Testis (tissue), 5 donors: ENCODE data around the genes NAGPA and TMEM186.

DNA sequence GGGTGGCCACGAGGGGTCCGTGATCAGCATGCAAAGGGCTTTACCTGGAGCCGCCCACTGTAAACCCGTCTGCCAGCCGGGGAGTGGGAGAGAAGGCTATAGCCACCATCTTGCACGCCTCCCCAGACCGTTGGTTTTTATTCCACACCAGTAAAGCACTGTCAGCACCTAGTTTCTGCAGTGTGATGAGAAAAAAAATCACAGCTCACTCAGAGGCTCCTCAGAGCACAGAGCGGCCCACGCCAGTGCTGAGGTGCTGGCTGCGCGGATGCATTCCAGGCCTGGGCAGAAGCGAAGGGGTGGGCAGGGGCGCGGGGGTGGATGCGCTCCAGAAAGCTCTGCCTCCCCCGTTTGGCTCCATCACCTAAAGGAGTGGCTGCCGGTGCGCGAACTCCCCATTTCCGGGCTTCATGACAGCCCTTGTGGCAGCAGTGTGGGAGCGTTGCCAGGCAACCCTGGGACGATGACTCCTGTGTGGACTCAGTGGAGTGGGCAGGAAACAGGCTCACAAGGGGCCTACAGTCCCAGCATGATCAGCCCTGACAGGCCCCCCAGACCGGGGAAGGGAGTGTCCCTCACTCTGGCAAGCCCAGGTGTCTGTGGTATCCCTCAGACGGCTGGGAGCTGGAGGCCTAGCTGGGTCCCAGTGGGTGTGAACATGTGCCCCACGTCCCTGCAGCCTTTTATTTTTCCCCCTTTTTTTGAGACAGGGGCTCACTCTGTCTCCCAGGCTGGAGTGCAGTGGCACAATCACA, 32.9 kb upstream of the NUDT16L1 start:
- PRO-cap, 3 experiments: no peak in any of the 3 experiments
- RAMPAGE, long total RNA, 2 experiments: no peak in any of the 2 experiments
- RRBS: no CpG with 5 or more reads among the region's 25 CpGs

DNA sequence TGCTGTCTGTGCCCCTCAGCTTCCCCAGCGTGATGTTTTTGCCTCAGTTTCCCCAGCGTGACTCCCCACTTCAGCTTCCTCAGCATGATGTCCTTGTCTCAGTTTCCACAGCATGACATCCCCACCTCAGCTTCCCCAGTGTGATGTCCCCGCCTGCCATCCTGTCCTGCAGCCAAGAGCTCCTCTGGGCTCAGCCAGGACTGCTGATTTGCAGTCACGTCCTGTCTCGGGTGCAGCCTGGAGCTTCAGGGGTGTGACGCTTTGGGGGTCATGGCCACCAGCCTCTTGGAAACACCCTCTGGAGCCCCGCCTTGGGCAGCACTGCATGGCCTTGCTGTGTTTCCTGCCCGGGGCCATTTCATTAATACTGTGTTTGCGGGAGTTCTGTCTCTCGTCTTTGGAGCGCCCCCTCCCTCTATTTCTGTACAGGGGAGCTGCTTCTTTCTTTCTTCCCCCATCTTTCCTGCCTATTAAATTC, 16.5 kb upstream of the NUDT16L1 start:
- PRO-cap, 3 experiments: peak in 1 of 3 experiments; most common plus-strand start position 361 of the sequence (in 1); most common minus-strand start position 168 of the sequence (in 1)
- RAMPAGE, long total RNA, 2 experiments: no peak in any of the 2 experiments
- RRBS: no CpG with 5 or more reads among the region's 11 CpGs

DNA sequence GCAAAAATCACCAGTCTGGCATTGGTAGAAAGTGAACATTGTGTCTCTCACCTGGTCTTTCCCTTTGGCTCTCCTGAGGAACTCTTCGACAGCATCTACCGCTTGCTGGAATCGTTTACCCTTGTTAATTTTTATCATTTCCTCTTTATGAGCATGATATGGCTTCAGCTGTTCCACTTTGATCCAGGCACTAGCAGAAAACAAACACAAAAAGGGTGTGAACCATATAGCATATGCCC, 14.4 kb downstream of the GLYR1 start:
- PRO-cap, 3 experiments: no peak in any of the 3 experiments
- RAMPAGE, long total RNA, 2 experiments: no peak in any of the 2 experiments
- RRBS: no CpG with 5 or more reads among the region's 3 CpGs

DNA sequence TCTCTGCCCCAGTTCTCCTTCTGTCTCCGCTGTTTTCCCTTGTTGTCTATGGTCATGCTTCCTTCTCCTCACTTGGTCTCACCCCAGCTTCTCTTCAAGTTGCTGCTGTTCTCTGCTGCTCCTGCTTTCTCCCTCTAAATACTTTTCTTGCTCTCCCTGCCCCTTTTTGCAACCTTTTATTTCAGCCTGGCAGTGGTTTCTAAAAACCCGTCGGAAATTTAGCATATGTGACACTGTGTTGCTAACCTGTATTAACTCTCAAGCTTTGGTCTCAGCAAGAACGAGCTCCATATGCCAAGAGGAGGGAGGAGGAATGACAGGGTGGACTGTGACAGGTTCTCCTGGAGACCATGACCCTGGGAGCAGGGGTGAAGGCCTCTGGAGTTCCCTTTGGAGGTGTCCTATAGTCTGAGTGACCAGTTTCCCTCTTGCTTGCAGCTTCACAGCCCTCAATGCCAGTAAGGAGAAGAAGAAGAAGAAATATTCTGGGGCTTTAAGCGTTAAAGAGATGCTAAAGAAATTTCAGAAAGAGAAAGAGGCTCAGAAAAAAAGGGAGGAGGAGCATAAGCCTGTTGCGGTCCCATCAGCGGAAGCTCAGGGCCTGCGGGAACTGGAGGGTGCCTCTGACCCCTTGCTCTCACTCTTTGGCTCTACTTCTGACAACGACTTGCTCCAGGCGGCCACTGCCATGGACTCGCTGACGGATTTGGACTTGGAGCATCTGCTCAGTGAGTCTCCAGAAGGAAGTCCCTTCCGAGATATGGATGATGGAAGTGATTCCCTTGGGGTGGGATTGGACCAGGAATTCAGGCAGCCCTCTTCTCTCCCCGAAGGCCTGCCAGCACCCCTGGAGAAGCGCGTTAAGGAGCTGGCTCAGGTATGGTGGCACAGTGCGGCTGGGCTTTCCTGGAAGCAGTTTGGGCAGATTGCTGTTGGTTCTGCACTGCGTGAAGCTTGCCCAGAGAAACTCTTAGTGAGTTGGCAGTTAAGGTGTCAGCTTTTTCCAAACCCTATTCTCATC, 13.3 kb downstream of the UBN1 start:
- PRO-cap, 3 experiments: no peak in any of the 3 experiments
- RAMPAGE, long total RNA, 2 experiments: no peak in any of the 2 experiments
- RRBS: no CpG with 5 or more reads among the region's 18 CpGs

DNA sequence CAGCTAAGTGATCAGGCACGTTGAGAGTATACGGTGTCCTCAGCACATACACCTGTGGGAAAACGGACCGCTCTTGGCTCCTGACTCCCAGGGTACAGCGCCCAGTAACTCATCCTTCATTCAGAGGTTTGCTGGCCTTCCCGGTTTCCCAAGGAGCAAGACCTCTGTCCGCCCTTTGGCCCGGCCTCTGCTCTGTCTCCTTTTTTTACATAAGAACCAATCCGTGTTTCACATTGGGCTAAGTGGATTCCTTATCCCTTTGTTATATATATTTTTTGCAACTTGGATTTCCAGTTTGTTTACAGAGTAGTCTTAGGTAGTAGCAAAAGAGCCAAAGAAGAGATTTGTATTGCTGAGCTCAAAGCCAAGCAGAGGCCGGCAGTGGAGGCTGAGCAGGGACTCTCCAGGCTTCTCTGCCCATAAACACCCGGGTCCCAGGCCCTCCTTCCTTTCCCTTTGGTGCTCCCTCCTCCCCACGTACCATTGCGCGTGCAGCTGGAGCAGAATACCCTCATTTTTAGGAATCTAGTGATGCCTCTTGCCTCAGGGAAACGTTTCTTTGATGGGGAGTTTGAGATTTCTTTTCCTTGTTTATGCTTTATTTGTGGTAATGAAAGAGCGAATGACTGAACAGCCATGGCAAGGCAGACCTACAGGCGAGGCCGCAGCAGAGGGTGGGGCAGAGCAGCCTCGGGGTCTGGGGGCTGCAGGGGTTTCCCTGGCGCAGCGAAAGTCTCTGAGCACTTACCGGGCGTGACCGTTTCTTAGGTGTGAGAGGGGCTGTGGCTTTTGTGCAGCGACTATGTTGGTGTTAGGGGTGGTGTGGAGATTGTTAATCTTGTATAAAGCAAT, 34.4 kb downstream of the UBN1 start:
- PRO-cap, 3 experiments: no peak in any of the 3 experiments
- RAMPAGE, long total RNA, 2 experiments: no peak in any of the 2 experiments
- RRBS: 100% methylated on average over 1 of the region's 25 CpGs

GRCh38 chr16:5033752-5034079, at the start of gene NAGPA:
Gene NAGPA, minus strand, starts transcription at chr16:5033935.
- PRO-cap, 3 experiments: peak in 3 of 3 experiments; most common plus-strand start chr16:5033955 (in 3); most common minus-strand start chr16:5033930 (in 1)
- RAMPAGE, long total RNA, 2 experiments: start-site peak on the plus strand in 1 of 2 experiments, at chr16:5033913-5033967 at its widest, 49 reads per replicate
- RRBS: no CpG with 5 or more reads among the region's 24 CpGs

DNA sequence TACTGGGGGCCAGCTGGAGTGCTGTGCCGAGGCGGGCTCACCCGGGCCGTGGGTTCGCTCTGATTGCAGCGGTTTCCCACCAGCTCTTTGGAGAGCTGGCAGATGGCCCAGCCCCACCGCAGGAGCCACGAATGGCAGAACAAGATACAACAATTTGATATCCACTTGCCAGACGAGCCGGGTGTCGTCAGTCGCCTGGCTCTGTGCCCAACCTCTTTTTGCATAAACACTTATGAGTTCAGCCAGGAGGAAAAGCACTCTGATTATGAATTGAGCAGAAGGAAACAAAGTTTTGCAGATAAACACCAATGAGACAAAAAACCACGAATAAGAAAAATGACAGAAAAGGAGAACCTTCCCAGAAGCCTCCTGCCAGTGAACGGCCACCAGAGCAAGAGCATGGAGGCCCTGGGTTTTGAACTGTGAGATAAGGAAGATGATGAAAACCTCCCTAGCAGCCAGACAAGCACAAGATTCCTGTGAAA, 19.9 kb upstream of the EEF2KMT start:
- PRO-cap, 3 experiments: no peak in any of the 3 experiments
- RAMPAGE, long total RNA, 2 experiments: no peak in any of the 2 experiments
- RRBS: no CpG with 5 or more reads among the region's 14 CpGs

DNA sequence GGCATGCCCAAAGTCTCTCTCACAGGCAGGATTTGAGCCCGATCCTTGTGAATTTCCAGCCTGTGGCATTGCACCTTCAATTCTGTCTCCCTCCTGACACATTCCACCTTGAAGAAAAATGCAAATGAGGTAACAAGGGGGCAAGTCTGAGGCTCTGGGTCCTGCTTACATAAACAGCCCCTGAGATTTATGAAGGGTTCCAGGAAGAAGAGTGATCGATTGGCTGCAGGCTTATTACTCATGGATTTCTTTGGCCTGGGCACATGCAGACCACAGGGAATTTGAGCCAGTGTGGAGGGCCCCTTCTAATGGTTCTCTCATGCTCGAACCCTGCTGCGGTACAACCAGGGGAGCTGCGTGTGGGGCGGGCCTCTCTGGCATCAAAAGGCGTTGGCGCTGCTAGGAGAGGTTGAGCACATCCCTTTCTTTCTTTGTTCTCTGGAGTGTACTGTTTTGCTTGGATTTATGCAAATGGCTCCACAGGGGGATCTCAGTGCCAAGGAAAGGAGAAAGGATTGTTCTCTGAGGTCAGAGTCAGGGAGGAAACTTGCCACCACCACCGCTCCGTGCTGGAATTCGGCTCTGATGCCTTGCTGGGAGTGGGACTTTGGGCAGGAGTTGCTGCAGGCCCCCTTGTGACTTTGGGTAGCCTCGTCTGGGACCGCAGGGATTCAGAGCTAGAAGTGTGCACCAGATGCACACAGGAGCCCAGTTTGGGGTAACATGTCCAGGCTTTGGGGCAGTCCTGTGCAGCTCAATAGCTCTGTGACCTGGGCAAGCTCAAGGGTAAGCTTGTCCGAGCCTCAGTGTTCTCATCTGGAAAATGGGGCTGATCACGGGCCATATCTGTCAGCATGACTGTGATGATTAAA, 352.8 kb upstream of the EEF2KMT start:
- PRO-cap, 3 experiments: no peak in any of the 3 experiments
- RAMPAGE, long total RNA, 2 experiments: no peak in any of the 2 experiments
- RRBS: no CpG with 5 or more reads among the region's 15 CpGs

DNA sequence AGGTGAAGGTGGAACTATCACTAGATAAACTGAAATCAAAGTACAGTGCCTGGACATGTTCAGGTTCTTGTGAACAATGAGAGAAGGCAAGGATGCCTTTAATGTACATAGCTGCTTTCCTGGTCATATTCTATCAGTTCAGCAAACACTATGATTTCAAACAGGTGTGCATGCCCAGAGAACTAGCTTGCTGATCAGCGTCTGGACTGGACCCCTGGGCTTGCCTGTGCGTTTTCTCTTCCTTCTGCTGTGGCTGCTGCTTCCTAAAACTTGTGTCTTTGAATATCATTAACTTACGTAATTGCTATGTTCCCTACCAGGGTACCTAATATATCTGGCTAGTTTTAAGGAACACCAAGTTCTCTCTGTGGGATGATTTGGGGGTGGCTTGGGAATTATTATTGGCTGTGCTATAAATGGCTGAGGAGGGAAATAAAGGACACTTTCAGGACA, 707.7 kb downstream of the RBFOX1 start:
- PRO-cap, 3 experiments: peak in 2 of 3 experiments; most common minus-strand start position 255 of the sequence (in 2)
- RAMPAGE, long total RNA, 2 experiments: no peak in any of the 2 experiments
- RRBS: no CpG with 5 or more reads among the region's 3 CpGs

DNA sequence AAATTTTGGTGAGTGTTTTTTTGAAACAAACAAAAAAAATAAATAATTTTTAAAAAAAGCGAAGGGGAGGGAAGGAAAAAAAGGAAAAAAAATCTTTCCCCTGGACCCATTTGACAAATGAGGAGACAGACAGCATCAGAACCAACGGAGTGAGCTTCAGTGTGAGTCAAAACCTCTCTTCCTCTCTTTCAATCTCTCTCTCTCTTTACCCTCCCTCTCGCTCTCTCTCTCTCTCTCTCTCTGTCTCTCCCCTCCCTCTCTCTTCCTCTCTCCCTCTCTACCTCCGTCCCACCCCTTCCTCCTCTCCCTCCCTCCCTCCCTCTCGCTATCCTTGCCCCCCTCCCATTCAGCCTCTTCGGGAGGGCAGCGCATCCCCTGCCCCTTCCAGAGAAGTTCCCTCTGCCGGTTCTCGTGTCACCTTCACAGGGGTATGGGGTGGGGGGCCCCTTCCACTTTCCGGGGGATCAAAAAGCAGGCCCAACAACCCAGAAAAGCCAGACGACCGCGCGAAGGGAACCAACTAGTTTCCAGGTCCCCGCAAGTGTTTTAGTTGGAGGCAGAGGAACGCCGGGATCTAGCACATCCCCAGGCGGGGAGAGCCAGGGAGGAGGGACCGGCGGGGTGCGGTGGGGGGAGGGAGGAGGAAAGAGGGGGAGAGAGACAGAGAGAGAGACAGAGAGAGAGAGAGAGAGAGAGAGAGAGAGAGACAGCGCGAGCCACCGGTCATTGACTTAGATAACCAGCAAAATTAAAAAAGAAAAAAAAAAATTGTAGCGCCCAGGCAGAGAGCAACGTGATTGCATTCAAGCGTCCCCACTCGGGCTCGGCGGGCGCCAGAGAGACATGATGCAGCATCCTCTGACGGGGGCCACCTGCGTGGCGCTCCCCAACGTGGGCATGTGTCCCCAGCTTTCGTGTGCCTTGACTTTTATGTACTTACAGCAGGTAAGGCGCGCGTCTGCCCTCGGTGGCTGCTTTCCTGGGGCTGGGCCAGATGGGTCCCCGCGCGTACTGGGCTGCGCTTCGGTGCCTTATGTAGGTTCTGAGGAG, 1285.0 kb downstream of the RBFOX1 start:
- PRO-cap, 3 experiments: no peak in any of the 3 experiments
- RAMPAGE, long total RNA, 2 experiments: no peak in any of the 2 experiments
- RRBS: 4% methylated on average over 9 of the region's 45 CpGs

- PRO-cap, 3 experiments: no peak in any of the 3 experiments
- RAMPAGE, long total RNA, 2 experiments: no peak in any of the 2 experiments
- RRBS: 16% methylated on average over 2 of the region's 4 CpGs
Measured at GRCh38 chr16:8675172-8675619, 779 bp downstream of the ABAT start.

GRCh38 chr16:8681022-8681652, 6.7 kb downstream of the ABAT start:
- PRO-cap, 3 experiments: no peak in any of the 3 experiments
- RAMPAGE, long total RNA, 2 experiments: no peak in any of the 2 experiments
- RRBS: no CpG with 5 or more reads among the region's 3 CpGs

GRCh38 chr16:8795363-8796191, 1.9 kb downstream of the TMEM186 start:
- PRO-cap, 3 experiments: no peak in any of the 3 experiments
- RAMPAGE, long total RNA, 2 experiments: no peak in any of the 2 experiments
- RRBS: no CpG with 5 or more reads among the region's 14 CpGs

DNA sequence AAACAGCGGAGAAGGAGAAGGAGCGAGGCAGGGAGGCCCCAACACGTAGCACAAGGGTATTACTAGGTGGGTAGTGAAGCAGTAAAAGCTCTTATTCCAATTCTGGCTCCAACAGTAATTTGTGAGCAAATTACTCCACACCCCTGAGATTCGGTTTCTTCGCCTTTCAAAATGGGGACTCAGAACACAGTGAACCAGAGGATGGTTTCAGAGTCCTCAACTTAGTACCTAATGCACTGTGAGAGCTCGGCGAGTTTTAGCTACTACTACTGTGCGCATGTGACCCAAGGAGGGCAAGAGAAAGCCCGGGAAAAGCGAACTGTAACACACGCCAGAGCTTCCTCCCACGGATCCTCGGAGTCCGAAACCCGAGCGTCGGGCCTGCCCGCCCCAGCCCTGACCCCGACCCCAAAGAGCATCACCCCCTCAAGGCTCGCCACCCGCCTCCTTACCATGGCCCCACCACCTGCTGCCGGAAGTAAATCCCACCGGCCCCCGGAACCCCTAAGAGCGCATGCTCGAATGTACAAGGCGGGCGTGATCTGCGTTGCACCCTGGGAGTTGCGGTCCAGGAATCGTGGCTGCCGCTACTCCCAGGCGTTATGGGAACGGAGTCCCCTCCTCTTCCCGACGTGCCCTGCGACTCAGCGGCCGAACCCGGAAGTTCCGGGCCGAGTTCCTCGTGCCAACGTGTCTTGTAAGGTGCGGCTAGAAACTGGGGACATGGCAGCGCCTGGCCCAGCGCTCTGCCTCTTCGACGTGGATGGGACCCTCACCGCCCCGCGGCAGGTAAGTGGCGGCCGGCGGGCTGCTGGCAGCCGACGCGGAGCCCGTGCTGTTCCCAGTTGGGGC, at the start of gene TMEM186:
Gene TMEM186 (minus strand): TSS at position 480 of the 852 bp plus-strand sequence.
- PRO-cap, 3 experiments: peak in 3 of 3 experiments; most common plus-strand start position 711 of the sequence (in 2); most common minus-strand start position 480 of the sequence (in 2)
- RAMPAGE, long total RNA, 2 experiments: start-site peak on the plus strand in 2 of 2 experiments, centred at positions 617 to 669 of the sequence, 910 to 1,018 reads per replicate; start-site peak on the minus strand in 2 of 2 experiments, centred at positions 469 to 473 of the sequence, 29 to 38 reads per replicate
- RRBS: no CpG with 5 or more reads among the region's 59 CpGs

- PRO-cap, 3 experiments: no peak in any of the 3 experiments
- RAMPAGE, long total RNA, 2 experiments: no peak in any of the 2 experiments
- RRBS: no CpG with 5 or more reads among the region's 6 CpGs
Measured at GRCh38 chr16:8801654-8802283, 4.1 kb downstream of the PMM2 start.

DNA sequence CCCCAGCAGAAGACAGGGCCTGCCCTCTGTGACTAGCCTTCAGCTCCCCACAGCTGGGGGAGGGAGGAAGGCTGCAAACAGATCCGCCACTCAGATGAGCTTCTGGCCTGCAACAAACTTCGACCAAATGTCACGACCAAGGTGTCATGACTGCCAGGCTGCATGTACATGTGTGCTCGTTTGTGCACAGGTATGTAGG, 5.0 kb downstream of the CARHSP1 start:
- PRO-cap, 3 experiments: no peak in any of the 3 experiments
- RAMPAGE, long total RNA, 2 experiments: no peak in any of the 2 experiments
- RRBS: no CpG with 5 or more reads among the region's 4 CpGs

DNA sequence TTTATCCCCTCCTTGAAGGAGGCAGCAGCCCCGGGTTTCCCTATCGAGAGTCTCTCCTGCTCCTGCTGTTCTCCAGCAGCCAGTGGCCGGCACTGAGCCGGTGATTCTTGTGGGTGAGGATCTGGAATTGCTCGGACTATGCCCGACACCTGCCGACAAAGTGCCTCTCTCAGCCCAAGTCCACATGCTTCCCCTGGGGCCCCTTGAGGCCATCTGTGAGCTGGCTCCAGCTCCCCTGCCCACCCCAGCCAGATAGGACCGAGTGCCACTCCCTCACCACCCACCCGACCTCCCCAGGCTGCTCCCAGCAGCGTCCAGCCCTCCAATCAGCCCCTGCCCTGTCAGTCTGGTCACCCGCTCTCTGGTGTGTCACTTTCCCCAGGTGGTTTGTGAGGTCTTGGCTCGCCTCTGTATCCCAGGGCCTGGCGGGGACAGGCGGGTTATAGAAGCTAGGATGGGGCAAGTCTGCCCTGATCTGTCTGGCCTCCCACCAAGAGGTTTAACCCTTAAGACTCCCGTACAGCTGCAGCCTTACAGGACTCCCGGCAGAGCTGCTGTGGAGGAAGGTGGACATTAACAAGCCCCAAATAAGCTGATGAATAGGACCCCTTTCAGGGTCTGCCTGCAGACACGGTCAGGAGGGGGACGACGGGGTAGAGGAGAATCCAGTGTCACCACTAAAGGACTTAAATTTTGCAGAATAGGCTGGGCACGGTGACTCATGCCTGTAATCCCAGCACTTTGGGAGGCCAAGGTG, 4.1 kb downstream of the LITAFD start:
- PRO-cap, 3 experiments: no peak in any of the 3 experiments
- RAMPAGE, long total RNA, 2 experiments: no peak in any of the 2 experiments
- RRBS: 71% methylated on average over 5 of the region's 20 CpGs

DNA sequence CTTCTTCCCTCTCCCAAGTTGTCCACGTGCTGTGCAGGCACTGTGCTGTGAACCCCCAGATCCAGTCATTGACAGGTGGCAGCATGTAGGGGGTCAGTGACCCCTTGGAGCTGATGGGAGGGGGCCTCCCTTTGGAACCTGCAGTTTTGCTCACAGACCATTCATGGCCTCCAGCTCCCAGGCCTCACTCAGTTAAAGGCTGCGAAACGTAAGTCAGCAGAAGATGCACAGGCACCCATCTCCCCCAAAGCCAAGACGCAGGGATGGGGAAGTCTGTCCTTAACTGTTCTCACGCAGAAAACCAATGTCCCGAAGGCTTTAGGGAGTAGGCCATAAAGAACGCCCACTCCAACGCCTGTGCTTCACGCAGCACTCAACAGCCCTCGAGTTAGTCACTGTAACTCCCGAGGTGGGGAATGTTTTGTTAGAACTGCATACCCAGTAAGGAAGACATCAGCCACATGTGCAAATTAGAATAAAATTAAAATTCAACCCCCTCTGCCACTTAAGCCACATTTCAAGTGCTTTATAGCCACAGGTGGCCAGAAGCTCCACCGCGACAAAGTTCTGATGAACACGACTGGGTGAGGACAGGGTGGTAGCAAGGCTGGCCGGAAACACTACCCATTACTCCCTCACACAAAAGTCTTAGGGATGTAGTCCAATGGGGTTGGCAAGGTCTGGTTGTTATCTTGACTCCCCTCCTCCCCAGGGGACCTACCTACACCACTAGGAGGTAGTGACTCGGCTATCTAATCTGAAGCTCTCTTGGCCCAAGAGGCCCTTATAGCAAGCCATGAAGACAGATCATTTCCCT, 8.1 kb downstream of the LITAFD start:
- PRO-cap, 3 experiments: no peak in any of the 3 experiments
- RAMPAGE, long total RNA, 2 experiments: no peak in any of the 2 experiments
- RRBS: no CpG with 5 or more reads among the region's 16 CpGs

DNA sequence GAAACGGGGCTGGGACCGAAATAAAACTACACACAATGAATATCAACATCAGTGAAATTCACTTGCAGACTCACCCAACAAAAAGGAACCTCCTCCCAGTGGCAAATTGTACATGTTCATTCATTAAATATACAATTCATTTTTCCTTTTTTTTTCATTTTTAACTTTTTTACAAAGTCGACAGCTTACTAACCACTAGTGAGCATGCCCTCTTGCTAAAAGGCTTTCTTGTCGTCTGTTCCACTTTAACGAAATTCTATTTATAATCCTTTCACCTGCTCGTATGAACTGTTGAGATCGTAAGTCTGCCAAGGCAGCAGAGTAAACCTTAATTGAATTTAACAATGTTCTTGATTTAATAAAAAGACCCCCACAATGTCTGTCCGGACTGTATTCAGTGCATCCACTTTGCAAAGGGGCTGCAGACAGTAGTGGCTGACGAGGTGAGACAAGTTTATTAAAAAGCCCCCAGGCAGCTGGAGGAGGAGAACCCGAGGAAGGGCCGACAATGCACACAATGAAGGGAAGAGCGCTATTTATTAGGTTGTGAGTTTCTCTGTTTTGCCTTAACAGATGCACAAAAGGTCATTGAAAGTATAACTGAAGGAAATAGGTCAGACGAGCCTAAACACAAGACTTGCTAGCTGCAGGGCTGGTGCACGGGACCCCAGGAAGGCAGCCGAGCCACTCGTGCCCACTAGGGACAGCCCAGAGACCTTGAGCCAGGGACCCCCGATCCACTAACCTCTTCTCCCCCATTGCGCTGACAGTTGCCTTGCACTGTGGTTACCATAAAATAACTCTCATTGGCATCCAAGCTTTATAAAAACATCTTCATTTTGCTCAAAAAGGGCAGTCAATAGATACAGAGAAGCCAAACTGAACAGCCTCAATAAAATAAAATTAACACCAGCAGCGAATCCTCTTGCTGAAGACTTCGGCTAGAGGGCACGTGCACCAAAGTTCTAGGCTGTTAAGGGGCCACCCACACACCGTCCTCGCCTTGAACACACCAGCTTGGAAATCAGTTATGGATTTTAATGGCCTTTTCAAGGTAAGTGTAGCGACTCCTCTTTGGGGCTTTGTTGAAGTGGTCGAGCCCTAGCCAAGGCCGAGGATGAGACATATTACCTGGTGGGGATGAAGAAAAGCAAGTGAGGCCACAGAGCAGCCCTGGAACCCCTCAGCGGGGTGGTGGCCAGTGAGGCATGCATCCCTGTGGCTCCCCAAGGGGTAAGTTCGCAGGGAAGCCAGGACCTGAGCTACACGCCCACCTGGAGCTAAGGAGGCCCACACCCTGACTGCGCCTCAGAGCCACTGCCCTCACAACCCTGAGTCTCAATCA, 11.3 kb downstream of the LITAFD start:
- PRO-cap, 3 experiments: no peak in any of the 3 experiments
- RAMPAGE, long total RNA, 2 experiments: no peak in any of the 2 experiments
- RRBS: no CpG with 5 or more reads among the region's 30 CpGs

- PRO-cap, 3 experiments: no peak in any of the 3 experiments
- RAMPAGE, long total RNA, 2 experiments: no peak in any of the 2 experiments
- RRBS: no CpG with 5 or more reads among the region's 5 CpGs
Measured at GRCh38 chr16:8989597-8989827, 25.8 kb upstream of the USP7 start.